ENCODE measurements around a stretch of chr11.

GRCh38 chr11:2128840-2129493 is 10.2 kb downstream of the IGF2 start:
- RRBS: 99% methylated on average over 4 of the region's 18 CpGs

GRCh38 chr11:2132434-2133354 is 6.5 kb downstream of the IGF2 start:
- RRBS: no CpG with 5 or more reads among the region's 36 CpGs

GRCh38 chr11:2203810-2204654 is 32.4 kb upstream of the TH start:
- RRBS: no CpG with 5 or more reads among the region's 20 CpGs

GRCh38 chr11:2367495-2368512 is 9.3 kb upstream of the CD81 start:
- RRBS: no CpG with 5 or more reads among the region's 15 CpGs

DNA sequence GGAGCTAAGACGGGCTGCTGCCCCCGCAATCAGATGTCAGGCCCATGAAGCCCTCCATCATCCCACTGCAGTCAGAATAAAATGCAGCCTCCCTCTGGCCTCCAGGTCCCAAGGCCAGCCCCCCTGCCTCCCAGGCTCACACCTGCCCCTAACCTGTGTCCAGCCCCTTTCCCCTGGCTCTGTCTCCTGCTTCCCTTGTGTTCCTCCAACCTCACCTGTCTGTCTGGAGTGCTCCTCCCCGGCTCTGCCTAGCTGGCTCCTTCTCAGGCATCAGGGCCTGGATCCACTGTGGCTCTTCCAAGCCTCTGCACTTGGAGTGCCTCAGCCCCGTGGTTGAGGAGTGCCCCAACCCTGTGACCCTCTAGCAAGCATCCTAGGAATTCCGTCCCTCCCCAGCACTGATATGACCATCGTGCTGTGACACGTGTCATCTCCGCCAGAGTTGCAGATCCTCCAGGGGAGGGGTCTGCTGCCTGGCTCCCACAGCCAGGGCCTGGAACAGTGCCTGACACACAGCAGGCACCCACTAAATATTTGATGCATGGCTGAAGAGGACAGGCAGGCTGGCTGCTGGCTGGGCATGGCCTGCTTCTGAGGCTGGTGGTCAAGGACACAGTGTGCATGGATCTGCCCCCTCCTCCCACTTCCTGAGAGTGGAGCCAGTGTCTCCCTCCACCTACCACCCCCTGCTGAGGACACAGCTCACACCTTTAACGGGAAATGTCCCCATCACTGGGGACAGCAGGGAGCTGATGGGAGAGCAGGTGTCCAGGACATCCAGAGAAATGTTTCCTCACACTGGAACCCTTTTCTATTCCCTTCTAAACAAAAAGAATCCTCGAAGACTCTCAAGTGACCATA is 1.8 kb upstream of the CD81 start:
- RRBS: no CpG with 5 or more reads among the region's 10 CpGs

GRCh38 chr11:2377849-2378317 is 773 bp downstream of the CD81 start:
- RRBS: 5% methylated on average over 30 of the region's 46 CpGs

DNA sequence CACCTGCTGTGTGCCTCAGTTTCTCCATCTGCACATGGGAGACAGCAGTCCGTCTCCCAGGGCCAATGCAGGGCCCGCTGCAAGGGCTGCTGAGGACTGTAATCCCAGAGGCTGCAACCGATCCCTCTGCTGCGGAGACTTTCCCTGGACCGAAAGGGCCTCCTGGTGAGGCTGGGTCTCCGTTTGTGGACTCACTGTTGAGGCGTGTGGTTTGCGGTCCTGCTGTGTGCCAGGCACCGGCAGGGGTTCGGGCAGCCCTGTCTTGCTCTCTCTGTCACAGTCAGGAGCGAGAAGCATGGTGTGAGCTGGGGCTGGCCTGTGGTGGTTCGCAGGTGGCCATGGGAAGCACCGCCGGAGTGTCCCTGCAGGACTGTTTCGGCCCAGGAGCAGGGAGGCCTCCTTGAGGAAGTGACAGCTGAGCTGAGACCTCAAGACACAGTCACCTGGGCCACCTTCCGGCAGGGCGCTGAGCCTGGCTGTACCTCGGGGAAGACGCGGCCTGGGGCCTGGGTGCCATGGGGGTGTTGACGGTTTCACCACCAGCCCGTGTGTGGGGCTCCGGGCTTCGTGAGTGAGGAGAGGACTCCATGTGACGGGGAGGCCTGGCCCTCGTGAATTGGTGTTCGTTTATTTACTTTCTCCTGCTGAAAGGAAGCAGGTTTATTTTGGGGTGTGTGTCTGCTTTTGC is 132.3 kb downstream of the KCNQ1 start:
- RRBS: 70% methylated on average over 8 of the region's 27 CpGs

DNA sequence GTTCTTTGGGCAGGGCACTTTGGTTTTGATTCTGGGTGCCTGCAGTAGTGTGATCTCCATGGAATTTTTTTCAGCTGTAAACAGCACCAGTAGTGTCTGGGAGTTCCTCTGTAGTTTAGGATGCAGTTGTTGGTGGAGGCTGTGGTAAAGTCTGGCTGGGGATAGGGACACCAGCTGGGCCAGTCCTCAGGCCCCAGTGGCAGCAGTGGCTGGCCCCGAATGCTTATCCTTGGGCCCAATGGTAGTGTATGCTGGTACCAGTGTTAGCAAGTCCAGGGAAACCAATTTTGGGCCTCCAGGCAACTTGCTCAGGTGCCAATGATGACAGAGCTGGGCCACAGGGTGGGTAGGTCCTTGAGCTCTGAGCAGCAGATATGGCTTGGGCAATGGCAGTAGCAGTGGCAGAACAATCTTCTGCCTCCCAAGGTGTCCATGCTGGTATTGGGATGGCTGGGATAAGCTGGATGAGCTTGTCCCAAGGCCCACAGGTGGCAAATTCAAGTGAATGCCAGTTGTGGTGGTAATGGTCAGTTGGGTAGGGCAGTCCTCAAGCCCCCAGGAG is 200.0 kb downstream of the KCNQ1 start:
- RRBS: no CpG with 5 or more reads among the region's 1 CpG

DNA sequence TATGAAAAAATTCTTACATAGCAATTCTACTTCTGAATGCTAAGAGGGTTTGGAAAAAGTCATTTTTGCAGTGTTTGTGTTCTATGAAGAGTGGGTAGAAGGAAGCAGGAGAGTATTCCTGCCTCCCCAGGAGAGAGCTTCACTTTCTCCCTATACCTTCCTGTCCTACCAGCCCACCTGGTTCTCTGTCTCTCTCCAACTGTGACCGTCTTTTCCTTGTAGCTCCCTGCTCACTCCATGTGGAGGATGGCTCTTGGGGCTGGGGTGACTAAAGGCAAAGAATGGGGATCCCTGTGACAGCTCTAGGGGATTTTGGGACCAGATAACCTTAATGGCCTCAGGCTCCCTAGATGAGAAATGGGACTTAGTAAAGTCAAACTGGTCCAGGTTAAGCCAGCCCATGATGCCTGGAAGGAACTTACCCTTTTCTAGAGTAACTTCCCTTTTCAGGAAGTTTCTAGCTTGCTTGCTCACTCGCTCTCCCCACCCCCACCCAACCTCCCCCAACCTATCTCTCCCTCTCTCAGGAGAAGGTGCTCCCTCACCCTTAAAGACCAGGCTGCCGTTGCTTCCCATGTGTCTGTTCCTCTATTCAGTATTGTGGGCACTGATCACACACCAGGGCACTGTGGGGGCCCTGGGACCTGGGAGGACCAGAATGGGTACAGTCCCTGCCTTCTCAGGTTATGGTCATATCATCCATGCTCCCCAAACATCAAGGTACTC is 204.3 kb downstream of the CDKN1C start:
- RRBS: no CpG with 5 or more reads among the region's 3 CpGs

DNA sequence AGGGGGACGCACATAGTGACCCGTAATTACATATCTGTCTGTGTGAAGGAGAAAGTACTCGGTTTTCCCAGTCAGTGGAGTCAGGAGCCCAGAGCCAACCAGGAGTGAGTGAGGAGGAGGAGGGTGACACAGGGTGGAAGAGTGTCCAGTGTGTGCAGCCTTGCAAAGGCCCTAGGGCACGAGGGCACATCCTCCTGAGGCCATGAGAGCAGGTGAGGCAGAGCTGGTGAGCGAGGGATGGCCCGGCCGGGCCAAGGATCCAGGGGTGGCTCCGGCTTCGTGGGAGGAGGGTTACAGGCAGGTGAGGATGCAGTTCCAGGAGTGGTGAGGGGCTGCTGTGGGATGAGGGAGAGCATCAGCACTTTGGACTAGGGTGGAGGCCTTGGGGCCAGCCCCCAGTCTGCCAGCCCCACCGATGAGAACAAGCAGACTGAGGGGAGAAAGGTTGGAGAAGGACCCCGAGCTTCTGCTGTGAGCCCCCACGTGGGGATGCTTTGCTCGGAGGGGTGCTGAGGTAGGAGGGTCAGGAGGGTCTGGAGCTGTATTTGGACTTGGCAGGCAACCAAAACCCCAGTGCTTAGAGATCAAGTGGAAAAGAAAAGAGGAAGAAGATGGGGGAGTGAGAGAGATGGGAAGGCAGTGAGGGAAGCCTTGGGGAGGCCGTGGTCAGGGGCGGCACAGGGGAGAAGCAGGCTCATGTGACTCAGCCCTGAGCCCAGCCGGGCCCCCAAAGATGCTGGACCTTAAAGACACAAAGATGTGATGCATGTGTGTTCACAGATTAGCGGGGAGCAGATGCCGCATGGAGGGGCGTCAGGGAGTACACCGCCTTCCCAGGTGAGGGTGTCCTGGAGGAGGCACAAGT is 91.5 kb downstream of the CDKN1C start:
- RRBS: no CpG with 5 or more reads among the region's 20 CpGs

DNA sequence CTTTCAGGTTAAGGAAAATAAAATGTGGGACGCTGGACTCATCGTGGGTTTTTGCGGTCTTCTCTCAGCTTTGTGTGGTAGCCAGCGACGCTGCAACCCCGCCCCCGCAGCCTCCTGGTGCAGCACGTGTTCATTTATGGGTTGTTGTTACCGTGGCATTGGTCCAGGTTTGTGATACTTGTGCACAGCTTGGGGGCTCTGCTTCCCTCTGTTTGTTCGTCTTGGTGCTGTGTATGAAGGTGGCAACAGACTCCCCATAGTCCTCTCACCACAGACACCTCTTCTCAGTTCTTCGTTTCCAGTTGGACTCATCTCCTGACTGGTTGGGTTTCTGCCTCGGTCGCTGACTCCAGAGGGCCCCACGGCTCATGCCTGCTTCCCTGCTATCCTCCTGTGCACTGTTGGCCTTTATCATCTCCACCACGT is 76.3 kb downstream of the CDKN1C start:
- RRBS: no CpG with 5 or more reads among the region's 15 CpGs

DNA sequence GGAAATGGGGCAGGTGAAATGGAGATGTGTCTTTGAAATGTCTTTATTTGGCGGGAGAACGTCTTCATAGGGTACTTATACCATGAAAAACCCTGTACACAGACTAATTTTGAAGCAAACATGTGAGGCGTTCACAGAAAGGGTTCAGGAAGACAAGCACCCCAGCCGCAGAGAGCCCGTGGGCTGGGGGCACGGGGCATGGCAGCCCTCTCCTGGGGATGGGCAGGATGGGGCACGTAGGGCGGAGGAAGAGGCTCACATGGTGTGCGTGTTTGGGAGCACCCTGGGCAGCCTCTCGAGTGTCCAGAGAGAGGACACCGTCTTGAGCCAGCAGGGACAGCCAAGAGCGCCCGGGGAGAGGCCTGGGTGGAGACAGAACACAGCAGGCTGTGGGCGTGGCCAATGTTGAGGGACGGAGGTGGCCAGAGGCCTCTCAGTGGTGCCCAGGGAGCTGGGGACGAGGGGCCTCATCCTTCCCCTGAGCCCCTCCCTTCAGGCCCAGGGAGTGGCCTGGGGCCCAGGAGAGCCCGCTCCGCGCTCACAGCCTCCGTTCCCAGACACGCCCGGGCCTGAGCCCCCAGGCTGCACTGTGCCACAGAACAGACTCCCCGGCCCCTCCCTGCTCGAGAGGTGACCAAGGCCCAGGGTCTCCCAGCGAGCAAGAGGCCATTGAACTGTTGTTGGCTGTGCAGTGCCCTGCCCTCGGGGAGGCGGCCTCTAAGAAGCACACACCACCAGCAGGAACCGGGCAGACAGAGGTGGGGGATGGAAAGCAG is 48.5 kb downstream of the CDKN1C start:
- RRBS: 100% methylated on average over 1 of the region's 28 CpGs

DNA sequence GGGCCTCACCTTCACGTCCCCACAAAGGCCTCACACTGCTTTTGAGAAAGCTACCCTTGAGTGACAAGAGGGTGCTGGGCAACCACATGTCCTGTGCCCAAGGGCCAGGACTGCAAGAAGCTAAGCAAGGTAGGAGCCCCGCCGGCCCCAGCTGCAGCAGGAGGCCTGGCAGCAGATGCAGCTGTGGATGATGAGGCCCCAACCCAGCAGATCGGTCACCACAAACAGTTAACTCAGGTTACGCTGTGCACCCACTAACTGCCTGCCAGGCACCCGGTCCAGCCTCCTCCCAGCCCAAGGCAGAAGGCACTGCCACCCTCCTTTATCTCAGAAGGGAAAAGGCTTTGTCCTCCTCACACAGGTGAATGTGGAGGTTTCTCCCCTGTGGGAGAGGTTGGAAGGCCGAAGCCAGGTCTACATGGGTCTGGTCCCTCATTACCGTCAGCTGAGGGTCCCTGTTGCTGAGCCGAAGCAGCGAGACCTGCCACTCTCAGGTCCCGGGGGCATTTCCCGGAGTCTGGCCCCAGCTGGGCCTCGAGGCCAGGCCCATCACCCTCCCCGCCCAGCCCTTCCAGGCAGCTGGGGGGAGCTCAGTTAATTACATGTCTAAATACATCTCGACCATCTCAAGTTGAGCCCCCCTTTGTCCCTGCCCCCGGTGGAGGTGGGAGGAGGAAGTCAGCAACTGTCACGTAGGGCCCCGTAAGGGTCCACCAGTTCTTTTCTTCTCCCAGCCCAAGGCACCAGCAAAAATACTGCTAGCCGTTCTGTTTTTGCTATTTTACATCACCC is 3.8 kb downstream of the CDKN1C start:
- RRBS: no CpG with 5 or more reads among the region's 19 CpGs

DNA sequence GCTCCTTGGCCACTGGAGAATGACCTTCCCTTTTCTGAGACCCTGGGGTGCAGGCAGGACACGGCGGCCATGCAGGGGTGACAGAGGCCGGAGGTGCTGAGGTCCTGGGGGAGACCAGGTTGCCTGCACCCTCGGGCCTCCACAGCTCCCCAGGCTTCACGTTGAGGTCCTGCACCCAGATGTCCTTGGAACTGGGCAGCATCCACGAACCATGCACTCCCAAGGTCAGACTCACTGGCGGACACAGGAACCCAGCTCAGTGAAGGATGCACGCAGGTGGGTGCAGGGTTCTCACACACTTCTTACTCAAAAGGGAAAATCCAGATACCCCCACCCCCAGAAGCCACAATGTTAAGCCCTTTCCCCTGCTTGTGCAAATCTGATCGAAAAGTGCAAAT is 13.9 kb upstream of the PHLDA2 start:
- RRBS: no CpG with 5 or more reads among the region's 9 CpGs

DNA sequence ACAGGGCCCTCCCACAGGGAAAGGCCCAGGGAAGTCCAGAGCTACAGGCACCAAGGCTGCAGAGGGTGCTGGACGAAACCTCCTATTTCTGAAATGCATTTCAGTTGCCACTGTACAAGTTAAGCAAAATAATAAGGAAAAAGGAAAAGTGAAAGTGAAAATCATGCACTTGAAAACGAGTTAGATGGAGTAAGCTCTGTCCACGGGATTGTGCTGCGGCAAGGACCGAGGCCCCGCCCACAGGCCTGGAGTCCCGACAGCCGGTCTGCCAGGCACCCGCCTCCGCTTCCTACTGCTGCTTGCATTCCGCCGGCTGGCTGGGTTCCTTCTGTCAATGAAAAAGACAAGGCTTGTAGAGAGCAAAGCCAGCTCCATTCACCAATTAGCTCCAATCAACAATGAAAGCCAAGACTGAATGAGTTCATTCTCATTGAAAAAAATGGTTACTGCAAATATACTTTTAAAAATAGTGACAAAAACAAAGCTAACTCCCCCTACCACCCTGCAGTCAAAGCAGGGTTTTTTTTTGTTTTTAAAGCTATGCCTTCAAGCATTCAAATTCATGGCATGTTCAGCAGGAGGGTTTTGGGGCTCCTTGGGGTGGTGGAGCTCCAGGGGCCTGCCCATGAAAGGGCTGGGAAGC is 16.2 kb upstream of the PHLDA2 start:
- RRBS: 88% methylated on average over 3 of the region's 12 CpGs

DNA sequence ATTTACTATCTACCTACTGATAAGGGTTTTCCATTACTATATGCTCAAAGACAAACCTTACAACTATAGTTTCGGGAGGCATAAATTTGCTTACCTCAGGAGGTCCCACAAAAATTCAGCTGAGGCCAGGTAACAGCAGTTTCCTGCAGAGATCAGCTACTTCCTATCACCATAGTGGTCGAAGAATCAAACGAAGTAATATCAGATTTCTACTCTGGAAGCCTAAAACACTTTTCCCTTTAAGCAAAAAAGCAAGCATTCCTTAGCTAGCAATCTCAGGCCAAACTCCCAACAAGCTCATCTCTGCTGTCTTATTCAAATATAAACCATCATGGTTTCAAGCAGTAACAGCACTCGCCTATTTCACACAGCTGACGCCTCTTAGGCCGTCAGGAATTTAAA is 3.1 kb downstream of the NAP1L4 start:
- RRBS: no CpG with 5 or more reads among the region's 6 CpGs

GRCh38 chr11:3043020-3043945 is 13.9 kb downstream of the CARS1 start:
- RRBS: no CpG with 5 or more reads among the region's 20 CpGs

- RRBS: no CpG with 5 or more reads among the region's 3 CpGs
These were observed 52.8 kb downstream of the OSBPL5 start for GRCh38 chr11:3112059-3112884.

GRCh38 chr11:3127330-3127598 is 37.8 kb downstream of the OSBPL5 start:
- RRBS: 100% methylated on average over 1 of the region's 10 CpGs